ENCODE measurements around a stretch of chr9.

DNA sequence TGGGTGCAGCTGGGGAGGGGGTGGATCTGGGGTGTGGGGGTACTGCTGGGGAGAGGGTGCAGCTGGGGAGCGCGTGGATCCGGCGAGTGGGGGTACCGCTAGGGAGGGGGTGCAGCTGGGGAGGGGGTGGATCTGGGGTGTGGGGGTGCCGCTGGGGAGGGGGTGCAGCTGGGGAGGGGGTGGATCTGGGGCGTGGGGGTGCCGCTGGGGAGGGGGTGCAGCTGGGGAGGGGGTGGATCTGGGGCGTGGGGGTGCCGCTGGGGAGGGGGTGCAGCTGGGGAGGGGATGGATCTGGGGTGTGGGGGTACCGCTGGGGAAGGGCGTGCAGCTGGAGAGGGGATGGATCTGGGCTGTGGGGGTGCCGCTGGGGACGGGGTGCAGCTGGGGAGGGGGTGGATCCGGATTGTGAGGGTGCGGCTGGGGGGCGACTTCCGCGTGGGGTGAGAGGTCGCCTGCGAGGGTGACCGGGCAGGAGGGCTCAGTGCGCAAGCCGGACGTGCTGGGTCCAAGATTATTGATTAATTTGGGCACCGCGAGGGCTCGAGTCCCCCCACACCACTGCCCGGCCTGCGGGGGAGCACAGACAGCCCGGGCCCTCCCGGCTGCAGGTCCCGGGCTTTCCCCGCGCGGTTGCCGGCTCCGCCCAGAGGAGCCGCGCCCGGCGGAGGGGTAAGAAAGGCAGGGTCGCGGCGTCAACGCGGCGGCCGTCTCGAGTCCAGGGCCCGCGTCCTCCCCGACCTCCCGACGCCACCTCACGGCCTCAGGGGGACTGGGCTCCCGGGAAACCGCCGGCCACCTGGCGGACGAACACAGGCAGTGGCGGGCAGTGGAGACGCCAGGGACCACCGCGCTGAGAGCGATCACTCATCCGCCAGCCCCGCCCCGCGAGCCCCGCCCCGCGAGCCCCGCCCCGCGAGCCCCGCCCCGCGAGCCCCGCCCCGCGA lies 630 bp upstream of the MRPL41 start:
- PRO-cap: unidirectional peak, minus-strand start at position 754 of the sequence

GRCh38 chr9:137589164-137589852 lies 1.0 kb downstream of the ZMYND19 start:
- PRO-cap: no peak

GRCh38 chr9:137612986-137614017 lies 5.5 kb upstream of the EHMT1 start:
- PRO-cap: no peak

GRCh38 chr9:137740281-137740709 lies 121.5 kb downstream of the EHMT1 start:
- PRO-cap: no peak

Measured in parotid gland (tissue), 1 donor.